Skeletal muscle cell (primary cell): ENCODE measurements around the gene IFFO2.

DNA sequence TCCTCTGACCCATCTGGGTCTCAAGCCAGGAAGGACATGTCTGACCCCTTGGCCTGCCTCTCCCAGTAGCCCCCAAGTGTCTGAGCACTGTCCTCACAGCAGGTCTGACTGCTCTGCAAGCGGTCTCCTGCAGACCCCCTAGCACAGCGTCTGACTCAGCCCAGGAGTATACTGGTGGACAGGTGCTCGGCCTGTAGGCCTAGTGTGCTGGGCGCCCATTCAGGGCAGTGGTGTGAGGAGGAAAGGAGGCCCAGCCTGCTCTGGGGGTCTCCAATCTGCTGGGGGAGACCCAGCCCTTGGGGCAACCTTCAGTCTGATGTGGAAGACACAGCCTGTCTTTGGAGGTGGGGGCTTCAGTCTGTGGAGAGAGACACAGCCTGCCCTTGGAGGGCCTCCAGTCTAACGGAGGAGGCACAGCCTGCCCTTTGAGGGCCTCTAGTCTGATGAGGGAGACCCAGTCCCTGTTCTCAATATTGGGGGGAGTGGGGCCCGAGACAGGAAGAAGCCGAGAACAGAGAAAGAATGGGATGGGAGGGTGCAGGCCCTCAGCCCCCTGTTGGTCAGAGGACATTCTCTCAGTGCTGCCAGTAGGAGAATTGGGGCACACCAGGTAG is 88.1 kb upstream of the ACTL8 start:
- RRBS, result no CpG with 5 or more reads among the region's 7 CpGs

GRCh38 chr1:17698709-17699164 is 56.4 kb upstream of the ACTL8 start:
- RRBS, result 76% methylated on average over 1 of the region's 11 CpGs

- RRBS, result no CpG with 5 or more reads among the region's 3 CpGs
Measured at GRCh38 chr1:17790260-17790812, 35.2 kb downstream of the ACTL8 start.

GRCh38 chr1:18027621-18027939 is 80.0 kb upstream of the IGSF21 start:
- RRBS, result no CpG with 5 or more reads among the region's 2 CpGs

DNA sequence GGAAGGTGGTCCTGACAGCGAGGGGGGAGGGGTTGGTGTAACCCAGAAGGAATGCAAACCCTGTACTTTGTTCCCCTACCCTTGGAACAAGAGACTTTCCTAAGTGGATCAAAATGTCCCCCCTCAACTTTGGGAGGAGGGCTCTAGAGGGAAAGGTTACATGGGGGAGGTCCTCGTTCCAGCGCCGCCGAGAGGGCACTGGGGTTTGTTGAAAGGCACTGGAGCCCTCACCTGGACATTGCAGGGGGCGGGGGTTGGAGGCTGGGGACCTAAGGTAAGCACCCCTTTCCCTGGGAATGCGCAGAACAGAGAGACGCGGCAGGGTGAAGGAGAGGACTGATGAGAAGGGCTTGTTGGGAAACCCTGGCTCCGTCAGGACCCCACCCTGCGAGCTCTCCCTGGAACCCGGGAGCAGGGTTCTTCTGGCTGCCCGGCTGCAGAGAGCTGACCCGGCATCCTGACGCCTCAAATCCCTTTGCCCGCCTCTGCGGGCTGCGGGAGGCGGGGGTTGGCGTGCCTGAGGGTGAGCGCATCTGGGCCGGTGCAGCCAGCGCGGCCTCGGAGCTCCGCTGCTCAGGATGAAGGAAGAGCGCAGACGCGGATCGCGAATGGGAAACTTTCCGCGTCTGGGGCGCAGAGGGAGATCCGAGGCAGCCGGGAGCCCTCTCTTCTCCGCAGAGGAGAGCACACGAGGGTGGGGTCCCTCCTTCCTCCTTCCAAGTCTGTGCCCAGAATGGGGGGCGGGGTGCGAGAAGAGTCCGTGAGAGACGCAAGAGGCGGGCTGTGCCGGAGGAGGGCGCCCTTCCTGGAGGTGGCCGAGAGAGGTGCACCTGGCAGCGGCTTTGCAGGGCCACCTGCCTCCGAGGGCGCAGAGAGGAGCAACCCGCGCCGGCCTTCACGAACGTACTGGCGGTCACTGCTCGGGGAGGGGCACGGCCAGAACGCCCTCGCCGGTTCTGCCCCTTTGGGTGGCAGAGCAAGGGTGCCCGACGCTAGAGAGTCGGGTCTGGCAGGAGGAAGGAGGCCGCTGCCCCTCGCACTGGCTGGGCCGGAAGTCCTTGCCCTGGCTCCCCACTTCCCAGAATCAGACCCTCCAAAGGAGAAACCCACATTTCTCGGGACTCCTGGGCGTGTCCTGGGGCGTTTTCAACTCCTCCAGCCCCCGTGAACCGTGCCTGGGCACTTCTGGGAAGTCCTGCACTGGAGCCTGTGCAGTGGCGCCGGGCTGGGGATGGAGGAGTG is 2.4 kb downstream of the IGSF21 start:
- RRBS, result 4% methylated on average over 15 of the region's 73 CpGs

DNA sequence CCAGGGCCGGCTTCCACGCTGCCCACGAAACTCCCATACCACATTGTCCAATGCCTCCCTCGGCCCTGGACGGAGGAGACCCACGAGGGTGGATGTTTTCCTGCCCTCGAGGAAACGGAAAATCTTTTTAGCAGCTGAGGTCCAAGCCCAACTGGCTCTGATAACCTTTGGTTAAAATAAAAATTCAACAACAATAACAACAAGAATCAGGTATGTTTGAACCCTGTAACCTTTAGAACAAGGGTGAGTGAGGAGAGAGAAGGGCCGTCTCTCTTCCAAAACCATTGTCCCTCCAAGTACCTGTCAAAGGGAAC is 4.0 kb upstream of the ALDH4A1 start:
- RRBS, result no CpG with 5 or more reads among the region's 9 CpGs

DNA sequence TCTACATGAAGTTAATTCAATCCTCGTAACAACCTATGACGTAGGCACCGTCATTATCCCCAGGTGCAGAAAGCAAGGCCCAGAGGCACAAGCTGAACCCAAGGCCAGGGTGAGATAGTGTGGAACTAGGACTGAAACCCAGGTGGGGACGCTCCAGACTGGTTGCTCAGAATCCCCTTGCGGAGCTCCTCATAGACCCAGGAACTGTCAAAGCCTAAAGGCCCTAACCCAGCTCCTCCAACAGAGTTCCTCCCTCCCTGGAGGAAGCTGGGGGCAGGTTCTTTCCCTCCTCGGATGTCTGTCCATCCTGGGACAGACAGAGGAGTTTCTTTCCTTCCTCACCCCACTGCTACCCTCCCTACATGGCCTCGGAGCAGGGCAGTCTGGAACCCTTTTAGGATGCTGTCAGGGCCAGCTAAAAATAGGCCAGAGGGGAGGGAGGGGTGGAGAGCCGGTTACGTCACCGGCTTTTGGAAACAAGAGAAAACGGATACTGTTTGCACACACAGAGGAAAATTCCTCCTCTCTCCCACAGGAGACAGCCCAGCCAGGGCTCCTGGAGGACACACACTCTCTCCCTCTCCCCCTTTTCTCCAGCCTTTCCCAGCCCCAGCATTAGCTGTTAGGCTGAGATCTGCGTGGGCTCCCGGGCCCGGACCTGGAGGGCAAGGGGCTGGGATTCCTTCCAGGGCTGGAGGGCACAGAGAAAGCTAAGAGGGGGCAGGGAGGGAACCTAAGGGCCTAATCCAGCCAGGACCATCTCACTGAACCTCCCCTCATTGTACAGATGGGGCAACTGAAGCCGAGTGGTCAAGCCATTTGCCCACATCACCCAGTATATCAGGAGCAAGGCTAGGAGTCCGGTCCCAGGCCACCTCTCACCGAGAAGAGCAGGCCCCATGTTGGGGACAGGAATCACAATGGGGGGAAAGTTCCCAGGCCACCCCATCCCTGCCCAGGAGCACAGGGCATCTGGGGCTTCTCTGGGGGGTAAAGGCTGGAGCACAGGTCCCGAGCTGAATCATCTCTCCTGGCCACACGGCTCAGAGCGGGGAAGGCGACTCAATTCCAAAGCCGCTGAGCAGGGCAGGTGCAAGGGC is 20.0 kb upstream of the ALDH4A1 start:
- RRBS, result no CpG with 5 or more reads among the region's 22 CpGs

GRCh38 chr1:18927030-18928283 is 25.1 kb upstream of the ALDH4A1 start:
- RRBS, result 28% methylated on average over 1 of the region's 28 CpGs

DNA sequence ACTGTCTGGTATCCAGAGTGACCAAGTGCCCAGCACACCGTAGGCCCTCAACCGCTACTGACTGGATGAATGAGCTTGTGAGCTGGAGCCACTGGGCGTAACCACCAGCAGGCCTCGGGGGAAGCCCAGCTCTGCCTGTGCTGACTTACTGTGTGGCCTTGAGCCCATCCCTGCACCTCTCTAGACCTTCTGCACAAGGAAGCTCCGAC is 18.1 kb downstream of the IFFO2 start:
- RRBS, result no CpG with 5 or more reads among the region's 5 CpGs

GRCh38 chr1:18956392-18956766 is at the start of gene IFFO2:
IFFO2 (minus strand) TSS chr1:18956676.
- RRBS, result under 1% methylated on average over 17 of the region's 52 CpGs

GRCh38 chr1:19036007-19036357 is 79.5 kb upstream of the IFFO2 start:
- RRBS, result 2% methylated on average over 1 of the region's 6 CpGs

DNA sequence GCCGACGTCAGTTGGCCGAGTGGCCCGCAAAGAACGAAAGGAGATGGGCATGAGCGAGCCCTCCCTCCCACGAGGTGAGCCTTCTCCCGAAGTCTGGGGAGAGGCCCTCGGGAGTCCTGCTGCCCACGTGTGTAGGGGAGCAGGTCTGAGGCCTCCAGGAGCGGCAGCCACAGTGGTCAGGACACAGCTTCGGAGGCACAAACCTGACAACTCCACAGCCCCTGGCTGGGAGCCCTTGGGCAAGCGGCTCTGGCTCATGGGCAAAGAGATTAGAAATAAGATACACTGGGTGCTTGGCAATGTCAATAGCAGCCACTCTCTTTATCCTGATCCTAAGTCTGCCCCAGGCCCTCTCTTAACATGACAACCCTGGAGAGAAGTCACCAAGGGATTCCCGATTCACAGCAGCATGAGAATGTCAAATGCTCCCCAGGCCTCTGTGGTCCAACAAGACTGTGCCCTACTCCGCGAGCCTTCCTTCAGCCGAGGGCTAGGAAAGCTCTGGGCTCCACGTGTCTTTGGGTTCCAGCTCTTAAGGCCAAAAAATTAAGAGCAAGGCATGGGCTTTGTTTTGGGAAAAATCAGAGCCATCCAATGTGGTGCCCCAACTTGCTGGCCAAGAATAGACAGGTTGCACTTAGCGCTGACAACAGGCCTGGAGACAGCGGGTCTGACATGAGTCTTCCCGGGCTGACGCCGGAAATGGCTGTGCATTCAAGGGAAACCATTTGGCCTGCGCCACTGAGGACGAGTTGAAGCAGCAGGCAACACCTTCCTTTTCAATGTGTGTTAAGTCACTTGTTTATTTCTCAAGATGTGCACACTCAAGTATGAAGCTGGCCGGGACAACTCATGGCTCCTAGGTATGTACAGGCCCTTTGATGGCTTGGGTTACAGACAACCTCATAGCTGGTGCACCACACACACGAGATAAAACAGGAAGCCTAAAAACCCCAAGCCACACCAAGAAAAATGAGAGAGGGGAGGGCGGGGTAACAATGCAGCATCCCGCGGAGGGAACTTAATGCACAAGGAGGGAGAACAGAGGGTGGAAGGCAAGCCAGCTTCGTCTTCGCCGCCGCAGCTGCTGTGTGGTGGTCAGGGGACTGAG is 117.6 kb upstream of the IFFO2 start:
- RRBS, result no CpG with 5 or more reads among the region's 34 CpGs

- RRBS, result no CpG with 5 or more reads among the region's 4 CpGs
Measured at GRCh38 chr1:19104866-19105554, 105.1 kb downstream of the UBR4 start.

- RRBS, result no CpG with 5 or more reads among the region's 11 CpGs
Measured at GRCh38 chr1:19119945-19120577, 90.0 kb downstream of the UBR4 start.

DNA sequence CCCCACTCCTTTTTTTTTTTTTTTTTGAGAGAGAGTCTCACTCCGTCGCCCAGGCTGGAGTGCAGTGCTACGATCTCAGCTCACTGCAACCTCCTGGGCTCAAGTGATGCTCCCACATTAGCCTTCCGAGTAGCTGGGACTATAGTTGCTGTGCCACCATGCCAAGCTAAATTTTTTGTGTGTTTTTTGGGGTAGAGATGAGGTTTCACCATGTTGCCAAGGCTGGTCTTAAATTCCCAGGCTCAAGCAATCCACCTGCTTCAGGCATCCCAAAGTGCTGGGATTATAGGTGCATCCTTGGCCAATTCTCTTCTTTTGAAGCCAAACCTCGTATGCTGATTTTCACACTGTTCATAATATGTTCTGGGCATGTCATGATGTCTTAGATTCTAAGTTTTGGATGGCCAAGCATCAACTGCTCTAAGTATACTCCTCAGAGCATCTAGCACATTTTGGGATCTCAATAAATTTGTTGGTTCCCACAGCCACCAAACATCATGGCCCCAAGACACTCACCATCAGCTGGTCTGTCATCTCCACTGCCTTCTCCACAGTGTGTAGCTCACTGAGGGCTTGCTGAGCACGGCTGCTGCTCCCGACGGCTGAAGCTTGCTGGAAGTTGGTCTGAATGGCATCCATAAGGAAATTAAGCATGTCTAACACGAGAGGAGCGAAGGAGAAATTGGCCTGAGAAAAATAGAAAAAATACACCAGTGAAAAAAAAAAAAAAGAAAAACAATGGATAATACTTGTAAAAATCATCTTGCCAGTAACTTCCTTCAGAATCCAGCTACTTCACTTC is 50.3 kb downstream of the UBR4 start:
- RRBS, result no CpG with 5 or more reads among the region's 10 CpGs

- RRBS, result 2% methylated on average over 2 of the region's 27 CpGs
Measured at GRCh38 chr1:19209273-19209949, 655 bp downstream of the UBR4 start.

DNA sequence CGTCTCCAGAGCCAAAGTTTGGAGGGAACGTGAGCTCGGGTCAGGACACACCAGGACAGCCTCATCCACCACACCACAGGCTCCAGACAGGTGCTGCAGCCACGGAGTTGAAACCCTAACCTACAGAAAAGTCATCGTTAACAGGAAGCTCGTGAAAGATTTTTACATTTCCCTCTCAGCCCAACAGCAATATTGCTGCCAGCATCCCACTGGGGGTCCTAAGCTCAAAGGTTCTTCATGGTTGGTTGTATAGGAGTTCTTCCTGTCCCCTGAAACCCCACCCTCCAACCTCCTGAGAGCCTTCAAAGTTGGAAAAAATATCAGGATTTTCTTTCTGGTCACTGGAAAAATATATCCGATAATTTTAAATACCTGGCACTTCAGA is 11.0 kb downstream of the EMC1 start:
- RRBS, result no CpG with 5 or more reads among the region's 7 CpGs

DNA sequence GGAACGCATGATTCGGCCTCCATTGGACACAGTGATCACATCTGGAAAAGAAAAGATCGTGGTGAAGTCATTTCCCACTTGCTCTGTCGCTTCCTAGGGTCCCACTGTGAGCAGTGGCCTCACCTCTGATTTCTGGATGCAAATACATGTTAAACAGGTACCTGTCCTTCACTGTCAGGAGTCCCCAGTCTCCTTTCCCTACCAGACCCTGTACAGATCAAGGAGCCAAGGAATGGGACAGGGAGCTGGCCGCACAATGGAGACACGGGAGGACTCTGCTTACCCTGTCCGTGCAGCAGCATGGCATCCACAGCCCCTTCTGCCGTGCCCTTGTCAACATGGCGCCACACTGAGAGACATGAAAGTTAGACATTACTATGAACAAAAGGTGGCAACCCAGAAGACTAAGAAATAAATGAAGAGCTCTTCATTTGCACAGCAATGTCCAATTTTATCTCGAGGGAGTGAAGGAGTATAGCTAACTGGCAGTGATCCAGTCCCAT is 7.6 kb downstream of the EMC1 start:
- RRBS, result no CpG with 5 or more reads among the region's 10 CpGs

DNA sequence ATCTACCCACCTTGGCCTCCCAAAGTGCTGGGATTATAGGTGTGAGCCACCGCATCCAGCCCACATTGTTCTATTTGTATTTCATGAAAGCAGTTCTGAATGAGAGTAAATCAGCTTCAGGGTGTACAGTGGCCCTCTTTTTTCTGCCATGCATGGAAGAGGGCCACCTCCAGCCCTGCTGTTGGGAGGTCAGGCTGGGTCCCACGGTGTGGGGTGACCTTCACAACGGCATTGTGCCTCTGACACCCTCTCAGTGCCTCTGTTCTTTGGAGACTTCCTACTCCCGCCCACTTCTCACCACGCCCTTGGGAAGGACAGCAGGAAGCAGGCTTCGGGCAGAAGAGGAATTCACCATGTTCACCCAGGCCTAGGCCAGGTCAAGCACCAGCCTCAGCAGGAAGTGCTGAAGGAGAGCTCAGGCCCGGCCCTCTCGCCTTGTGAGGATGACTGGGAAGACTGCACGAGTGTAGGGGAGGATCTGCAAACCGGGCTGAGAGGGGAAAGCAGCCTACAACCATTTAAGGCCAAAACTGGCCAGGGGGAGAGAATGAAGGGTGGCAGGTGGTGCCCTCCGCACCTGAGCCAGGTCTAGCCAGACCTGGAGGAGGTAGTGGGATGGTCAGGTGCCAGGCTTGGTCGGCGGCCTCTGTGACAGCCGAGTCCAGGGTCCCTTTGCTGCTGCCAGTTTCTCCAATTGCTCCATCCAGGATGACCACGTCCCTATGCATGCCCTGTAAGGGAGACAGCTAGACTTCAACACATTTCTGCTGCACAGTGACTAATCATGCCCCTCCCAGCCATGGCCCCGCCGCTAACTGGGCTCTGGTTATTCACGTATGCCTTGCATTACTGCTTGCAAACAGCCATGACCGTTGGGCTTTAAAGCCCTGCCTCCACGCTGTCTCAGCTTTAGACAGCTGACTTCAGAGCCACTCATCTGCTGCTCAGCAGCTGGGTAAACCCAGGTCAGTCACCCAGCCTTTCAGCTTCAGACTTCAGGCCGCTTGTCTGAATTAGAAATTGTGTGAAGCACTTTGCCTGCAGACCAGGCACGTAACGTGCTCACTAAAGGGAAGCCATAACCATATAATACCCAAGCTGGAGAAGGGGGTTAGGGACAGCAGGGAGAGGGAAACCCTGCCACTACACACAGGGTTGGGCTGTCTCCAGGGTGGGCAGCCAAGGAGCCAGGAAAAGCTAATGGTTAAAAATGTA is 8.8 kb downstream of the MRTO4 start:
- RRBS, result 65% methylated on average over 4 of the region's 23 CpGs

DNA sequence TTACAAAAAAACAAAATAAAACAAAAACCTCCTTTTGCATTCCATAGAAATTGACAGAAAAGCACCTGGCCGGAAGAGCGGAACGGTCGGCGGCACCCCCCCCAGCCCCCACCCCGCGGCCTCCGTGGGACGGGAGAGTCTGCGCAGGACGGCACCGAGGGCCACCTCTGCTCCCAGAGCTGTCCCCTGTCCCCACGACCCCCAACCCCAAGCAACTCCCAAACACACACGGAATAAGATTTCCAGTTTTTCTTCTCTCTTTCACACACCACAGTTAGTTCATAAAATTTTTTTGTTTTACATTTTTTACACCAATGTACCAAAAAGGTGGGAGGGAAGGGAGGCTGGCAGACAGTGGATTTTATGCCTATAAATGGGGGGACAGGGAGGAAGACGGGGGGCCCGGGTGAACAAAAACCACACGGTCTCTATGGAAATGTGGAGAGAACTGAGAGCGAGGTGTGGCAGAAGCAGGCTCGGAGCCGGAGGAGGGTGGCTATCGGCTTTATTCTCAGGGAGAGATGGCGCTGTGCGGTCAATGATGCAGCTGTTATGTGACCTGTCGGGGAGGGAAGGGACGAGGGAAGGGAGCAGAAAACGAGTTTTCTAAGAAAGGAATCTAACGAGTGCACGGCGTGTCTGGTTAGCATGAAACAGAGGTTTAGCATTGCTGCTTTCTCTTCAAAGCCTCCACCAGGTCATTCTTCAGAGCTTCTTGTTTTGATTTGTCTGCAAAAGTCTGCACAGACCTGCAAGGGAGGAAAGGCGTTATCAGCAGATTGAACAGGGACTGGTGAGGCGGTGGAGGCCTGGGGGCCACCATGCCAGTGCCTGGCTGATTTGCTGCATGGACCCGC is 27.0 kb downstream of the SLC66A1 start:
- RRBS, result 49% methylated on average over 6 of the region's 32 CpGs